ENCODE results near the genes MARK4 and POLR1G.

DNA sequence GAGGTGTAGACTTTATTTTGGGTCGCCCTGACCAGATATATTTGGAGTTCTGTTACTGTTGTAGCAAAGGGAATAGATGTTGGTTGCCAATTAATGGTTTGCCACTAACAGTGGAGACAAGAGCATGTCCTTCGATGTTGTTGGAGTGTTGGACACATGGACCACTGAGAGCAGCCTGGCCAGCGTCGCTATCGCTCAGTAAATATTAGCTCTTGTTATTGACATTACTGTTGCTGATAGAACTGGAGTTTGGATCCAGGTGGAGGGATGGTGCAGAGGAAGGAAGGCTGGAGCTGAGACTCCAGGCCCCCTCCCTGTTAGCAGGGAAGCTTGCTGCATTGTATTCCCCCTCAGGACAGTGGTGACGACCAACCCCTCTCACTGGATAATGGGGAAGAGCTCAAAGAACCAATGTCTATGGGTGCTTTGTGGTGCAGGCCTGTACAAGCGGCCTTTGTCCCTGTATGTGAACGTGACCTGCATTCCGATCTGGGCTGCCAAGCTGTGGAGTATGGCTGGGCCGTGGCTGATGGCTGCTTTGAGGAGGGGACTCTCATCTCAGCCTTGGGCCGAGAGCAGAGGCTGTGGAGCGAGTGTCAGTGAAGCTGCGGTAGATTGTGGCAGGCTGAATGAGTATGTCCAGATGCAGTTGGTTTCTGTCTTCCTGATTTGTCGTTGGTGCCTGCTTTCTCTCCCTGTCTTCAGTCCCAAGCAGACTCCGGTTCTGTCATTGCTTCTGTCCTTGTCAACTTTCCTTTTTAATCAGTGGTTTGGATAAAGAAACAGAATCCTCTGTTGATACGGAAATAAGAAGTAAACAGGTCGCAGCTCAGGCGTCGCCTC lies 7.0 kb downstream of the CLASRP start:
- PRO-cap, result no peak

DNA sequence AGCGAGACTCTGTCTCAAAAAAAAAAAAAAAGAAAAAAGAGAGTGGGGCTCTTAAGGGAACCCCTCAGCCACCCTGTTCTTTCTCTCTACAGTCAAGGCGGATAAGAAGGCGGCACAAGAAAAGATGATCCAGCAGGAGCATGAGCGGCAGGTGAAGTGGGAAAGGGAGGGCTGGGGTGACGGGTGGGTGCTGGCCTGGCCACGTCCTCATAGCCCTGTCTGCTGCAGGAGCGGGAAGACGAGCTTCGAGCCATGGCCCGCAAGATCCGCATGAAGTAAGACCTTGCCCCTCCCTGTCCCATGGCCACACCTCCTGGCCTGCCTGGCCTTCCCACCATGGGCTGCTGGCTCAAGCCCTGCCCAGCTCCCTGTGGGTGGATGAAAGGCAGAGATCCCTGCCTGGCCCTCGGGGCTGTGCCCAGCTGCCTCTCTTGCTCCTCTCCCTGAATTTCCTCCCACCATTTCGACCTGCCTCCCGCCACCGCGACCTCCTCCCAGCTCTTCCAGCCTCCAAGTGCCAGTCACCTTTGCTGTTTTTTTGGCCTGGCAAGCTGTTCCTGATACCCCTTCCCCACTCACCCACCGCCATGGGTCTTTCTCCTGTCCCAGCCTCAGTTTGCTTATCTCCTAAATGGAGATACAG lies 7.2 kb downstream of the ZNF296 start:
- PRO-cap, result no peak

DNA sequence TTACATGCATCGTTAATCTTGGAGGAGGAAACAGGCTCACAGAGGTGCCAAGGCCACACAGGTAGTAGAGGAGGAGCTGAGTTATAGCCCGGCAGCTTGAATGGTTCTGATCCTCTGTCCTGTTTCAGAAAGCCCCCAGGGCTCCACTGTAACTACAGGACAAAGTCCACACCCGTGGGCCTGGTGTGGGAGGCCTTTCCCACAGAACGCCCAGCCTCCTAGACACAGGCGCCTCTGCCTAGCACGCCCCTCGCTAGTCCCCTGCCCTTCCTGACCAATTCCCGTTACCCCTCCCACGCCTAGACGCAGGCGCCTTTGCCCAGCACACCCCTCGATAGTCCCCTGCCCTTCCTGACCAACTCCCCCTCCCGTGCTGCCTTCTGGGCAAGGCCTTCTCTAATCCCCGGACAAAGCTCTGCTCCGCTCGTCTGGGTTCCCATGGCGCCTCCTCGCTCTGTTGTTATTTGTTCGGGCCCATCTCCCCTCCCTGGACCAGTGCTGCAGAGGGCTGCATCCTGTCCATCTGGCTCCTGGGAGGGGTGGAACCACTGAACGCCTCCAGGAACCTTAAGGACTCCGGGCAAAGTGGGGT lies 10.9 kb downstream of the PPP1R37 start:
- PRO-cap, result no peak

DNA sequence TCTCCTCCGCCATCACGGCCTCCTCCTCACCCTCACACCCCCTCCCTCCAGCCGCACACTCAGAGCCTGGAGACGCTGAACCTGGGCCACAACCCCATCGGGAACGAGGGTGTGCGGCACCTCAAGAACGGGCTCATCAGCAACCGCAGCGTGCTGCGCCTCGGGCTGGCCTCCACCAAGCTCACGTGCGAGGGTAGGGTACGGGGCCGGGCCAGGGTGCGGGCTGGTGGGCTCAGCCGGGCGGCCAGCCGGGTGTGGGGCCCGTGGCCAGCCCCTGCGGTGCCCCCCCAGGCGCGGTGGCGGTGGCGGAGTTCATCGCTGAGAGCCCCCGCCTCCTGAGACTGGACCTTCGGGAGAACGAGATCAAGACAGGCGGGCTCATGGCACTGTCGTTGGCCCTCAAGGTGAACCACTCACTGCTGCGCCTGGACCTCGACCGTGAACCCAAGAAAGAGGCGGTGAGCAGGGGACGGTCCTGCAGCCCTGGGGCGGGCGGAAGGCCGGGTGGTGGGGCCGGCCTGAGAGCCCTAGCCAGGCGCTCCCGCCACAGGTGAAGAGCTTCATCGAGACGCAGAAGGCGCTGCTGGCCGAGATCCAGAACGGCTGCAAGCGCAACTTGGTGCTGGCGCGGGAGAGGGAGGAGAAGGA lies 15.9 kb downstream of the NKPD1 start:
- PRO-cap, result no peak

GRCh38 chr19:45250986-45251376 lies at the start of gene MARK4:
Gene MARK4, plus strand, starts transcription at chr19:45251271.
- PRO-cap, result bidirectional peak, plus-strand start at chr19:45251286, minus-strand start at chr19:45251202

- PRO-cap, result no peak
These were observed 19.1 kb downstream of the MARK4 start for GRCh38 chr19:45270164-45270667.

DNA sequence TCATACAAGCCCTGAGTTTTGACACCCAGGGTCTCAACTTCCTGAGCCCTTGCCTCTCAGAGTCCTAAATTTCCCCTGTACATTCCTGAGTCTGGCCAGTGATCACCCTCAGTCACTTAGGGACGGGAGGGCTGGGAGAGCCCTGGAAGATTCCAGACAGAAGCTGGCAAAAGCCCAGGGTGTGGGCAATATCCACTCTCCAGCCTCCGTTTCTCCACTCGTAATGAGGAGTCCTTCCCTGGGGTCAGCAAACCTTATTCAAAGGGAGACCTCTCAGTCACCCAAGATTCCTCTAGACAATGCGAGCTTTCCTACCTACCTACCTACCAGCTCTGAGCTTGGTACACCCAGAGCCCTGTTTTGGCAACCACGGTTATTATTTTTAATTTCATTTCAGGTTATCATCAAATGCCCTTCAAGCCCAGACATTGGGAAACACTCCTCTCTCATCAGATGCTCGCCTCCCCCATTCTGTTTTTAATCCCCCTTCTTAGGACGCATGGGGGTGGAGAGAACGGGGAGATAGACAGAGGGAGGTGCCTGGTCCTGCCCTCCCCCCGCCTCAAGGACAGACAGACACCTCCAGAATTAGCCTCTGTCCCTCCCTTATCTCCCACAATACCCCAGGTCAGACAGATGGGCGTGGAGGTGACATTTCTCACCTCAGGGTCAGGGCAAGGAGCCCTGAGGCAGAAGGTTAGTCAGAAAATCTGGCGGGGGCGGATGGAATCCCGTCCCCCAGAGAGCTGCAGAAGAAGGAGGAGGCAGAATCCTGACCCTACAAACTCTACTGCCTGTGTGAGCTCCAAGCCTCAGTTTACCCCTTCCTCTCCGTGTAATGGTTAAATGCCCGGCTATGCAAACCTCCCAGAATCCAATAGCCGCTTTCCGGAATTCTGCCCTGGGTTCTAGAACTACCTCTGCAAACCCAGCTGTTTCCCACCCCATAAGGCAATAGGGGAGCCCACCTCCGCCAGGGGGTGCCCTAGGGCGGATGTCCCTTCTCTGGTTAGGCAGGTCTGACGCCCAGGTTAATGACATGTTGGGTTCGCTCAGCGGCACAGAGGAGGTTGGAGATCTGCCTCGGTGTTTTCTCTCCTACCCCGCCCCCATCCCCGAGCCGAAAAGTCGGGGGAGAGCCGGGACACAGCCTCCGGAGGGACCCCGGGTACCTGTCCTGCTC lies 1.1 kb downstream of the PPP1R13L start:
- PRO-cap, result unidirectional peak, plus-strand start at position 1,061 of the sequence

GRCh38 chr19:45406529-45406831 lies at the start of gene POLR1G:
Gene POLR1G, plus strand, starts transcription at chr19:45406644.
- PRO-cap, result bidirectional peak, plus-strand start at chr19:45406644, minus-strand start at chr19:45406343

GRCh38 chr19:45407946-45408890 lies 1.8 kb downstream of the POLR1G start:
- PRO-cap, result no peak

GRCh38 chr19:45456077-45456802 lies 11.6 kb upstream of the FOSB start:
- PRO-cap, result no peak

DNA sequence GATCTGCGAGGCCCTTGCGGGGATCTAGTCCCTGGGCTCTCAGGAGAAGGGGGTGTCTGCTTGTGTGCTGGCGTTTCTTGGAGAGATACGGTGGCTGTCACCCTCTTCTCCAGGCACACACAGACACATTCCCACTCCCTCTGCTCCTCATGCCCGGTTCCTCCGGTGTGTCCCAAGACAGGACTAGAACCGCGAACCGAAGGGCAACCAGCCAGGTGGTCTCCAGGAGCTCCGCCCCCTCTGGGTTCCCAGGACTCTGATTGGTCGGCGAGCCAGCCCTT lies 1.7 kb downstream of the FOSB start:
- PRO-cap, result bidirectional peak, plus-strand start outside the sequence, minus-strand start at position 242 of the sequence

DNA sequence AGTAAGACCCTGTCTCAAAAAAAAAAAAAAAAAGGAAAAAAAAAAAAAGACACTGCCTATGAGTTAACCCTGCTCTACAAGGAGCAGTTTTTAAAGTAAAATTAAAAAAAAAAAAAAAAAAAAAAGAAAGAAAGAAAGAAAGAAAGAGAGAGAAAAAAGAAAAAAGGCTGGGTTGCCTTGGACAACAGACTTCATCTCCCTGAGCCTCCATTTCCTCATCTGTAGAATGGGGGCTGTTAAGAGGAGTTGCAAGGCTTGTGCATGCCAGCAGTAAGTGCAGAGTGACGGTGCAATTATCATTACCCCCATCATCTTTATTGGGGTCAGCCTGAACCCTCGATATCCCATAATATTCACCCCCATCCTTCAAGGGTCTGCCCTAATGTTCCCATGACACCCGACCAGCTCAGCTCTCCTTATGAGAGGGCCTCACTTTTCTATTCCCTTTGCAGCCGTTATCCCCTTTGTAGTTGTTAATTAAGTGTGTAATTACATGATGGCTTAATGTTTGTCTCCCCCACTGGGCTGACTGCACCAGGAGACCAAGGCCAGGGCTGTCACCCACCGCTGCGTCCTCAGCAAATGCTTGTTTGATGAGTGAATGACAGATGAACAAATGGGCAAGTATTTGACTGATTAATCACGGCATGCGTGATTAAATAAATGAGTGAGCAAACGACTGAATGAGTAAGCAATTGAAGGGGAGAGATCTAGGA lies 10.0 kb downstream of the FOSB start:
- PRO-cap, result no peak

- PRO-cap, result no peak
These were observed 10.4 kb downstream of the VASP start for GRCh38 chr19:45517379-45518318.

DNA sequence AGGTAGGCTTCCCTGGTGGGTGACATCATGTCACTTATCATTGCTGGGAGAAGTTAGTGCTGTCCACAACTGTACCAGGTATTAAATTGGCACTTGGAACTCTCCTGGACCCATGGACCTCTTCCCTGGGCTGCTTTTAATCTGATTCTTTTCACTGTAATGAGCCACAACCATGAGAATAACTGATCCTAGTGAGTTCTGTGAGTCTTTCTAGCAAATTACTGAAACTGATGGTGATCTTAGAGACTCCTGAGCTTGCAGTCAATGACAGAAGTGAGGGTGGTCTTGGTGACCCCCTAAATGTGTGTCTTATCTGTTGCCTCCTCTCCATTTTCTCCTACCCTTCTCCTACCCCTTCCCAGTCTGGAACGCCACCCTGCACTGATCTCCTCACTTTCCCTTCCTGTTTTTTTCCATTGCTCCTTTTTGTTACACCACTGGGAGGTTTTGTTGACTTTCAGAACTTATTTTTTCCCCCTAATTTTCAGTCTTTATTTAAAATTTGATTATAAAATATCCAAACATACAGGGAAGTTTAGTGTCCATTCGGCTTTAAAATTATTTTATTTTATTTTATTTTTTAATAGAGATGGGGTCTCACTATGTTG lies 25.0 kb downstream of the VASP start:
- PRO-cap, result no peak

DNA sequence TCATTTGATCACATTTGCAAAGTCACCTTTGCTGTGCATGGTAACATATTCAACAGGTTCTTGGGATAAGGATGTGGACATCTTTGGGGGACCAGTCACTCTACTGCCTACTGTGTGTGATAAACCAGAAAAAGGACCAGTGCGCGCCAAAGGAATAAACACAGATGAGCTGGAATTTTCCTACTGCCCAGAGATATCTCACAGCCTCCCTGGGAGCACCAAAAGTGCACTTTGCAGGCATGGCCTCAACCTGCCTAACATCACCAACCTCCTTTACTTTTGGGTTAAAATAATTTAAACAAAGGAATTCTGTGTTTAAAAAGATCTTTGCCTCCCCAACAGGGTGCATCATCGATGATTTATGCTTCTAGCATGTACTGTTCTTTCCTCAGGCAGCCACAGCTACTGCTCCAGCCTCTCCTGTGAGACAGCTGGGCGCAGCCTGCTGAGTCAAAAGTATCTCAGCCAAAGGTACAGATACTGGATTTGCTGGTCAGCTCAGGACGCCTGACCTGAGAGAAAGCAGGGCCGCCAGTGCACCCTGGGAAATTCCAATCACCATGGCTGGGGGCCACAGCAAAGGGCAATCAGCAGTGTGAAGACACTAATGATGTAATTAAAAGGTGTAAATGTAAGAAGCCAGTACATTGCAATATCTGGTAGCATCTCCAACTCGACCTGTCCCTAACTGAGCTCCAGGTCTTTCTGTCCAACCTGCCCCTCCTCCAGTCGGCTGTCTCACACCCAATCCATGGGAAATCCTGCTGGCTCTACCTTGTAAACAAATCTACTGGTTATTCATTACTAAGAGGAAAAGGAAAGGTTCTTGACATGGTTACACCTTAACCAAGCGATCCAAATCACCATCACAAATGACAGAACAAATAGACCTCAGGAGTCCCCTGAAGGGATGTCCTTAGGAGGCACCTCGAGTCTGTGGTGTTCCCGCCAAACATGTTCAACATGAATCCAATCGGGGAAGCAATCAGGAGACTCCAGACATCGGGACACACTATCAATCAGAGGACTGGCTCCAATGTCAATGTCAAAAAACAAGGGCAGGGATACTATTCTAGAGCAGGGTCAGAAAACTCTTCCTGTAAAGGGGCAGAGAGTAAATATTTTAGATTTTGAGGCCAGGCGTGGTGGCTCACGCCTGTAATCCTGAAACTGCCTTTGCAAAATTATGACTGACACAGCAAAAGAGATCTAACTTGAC lies 7.4 kb downstream of the OPA3 start:
- PRO-cap, result bidirectional peak, plus-strand start at position 801 of the sequence, minus-strand start at position 680 of the sequence

- PRO-cap, result no peak
These were observed 3.2 kb upstream of the OPA3 start for GRCh38 chr19:45587792-45588309.

- PRO-cap, result no peak
These were observed 3.6 kb downstream of the GPR4 start for GRCh38 chr19:45598174-45599107.

DNA sequence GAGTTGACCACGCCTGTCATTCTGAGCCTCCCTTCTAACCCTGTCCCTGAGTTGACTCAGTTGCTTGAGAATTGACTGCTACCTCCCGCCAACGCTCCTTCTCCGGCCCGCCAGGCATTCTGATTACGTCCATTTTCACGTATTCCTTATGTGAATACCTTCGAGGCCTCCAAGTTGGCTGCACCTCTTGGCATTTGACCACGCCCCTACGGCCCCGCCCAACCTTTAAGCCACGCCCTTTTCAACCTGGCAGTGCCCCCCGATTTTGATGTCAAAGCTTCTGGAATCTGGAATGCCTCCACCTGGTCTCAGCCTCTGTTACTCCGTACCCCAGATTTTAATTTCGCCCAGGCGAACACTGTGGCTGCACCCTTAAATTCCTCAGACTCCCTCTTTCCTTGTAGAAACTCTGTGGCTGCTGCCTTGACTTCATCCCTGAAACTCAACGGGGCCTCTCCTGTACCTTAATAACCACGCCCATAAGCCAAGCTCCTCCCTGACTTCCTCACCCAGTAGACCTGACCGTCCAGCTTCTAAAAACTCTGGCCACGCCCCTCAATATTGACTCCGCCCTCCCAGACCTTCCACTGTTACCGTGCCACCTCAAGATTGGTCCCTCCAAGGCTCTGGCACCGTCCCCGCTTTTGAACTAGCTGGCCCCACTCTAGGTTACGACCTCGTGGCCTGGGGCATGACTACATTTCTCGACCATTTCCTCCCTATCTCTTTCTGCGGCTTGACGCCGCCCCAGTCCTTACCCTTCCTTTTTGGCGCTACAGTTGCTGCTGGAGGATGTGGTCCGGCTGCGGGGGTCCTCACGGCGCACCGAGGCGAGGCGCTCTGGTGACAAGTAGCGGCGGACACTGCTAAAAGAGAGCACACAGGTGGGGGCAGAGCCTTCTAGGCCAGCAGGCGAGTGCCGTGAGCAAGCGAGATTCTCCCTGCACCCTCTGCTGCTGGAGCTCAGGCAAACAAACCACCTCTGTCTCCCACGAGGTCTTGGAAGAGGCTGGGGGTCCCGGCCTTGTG lies 2.0 kb upstream of the EML2 start:
- PRO-cap, result bidirectional peak, plus-strand start at position 612 of the sequence, minus-strand start at position 444 of the sequence

DNA sequence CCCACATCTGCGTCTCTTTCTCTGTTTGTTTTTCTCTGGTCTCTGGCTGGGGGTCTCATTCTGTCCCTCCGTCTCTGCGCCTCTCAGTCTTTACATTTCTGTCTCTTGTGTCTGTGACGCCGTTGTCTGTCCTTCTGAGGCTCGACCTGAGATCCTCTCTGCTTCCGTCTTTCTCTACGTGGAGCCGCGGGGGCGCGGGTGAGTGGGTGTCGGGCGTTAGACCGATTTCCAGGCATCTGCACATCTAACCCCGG lies 451 bp downstream of the GIPR start:
- PRO-cap, result no peak

- PRO-cap, result unidirectional peak, minus-strand start at chr19:45670683; unidirectional peak, minus-strand start at chr19:45670698; unidirectional peak, minus-strand start at chr19:45670738; bidirectional peak, plus-strand start at chr19:45671152, minus-strand start at chr19:45670882
These were observed 2.7 kb downstream of the GIPR start for GRCh38 chr19:45670462-45671474.